Left cardiac atrium (tissue), 1 donor: ENCODE measurements around a stretch of chr4.

DNA sequence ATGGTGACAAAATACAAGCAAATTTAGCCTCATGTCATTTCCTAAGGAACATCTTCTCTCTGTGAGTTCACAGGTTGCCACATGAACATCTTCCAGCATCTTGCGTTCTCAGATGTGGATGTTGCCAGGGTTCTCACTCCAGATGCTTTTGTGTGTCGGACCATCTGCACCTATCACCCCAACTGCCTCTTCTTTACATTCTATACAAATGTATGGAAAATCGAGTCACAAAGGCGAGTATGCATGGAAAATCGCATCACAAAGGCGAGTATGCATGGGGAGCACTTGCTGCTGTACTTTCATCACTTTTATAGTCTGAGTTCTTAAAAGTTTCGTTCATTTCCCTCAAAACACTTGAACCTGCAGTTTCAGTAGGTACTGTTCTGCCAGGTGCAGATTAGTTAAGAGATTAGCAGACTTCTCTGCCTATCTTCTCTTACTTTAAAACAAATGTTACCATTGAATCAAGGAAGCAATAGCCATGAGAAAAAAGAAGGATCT lies 15.8 kb upstream of the F11 start:
- PRO-cap: no peak

DNA sequence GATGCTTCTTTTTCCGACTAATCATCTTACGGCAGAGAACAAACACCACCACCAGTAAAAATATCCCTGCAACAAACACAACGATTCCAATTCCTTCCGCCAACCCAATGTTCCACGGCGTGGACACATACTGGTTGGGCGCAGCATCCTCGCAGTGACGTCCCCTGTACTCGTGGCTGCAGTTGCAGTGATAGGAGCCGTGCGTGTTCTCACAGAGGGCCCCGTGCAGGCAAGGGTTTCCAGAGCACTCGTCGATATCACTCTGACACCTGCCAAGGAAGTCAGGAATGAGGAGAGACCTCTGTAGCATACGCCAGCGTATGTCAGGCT lies 41.5 kb upstream of the MTNR1A start:
- PRO-cap: no peak

GRCh38 chr4:186685602-186686148 lies 38.0 kb downstream of the FAT1 start:
- PRO-cap: no peak

- PRO-cap: no peak
These were observed 15.8 kb downstream of the FAT1 start for GRCh38 chr4:186707591-186708594.

DNA sequence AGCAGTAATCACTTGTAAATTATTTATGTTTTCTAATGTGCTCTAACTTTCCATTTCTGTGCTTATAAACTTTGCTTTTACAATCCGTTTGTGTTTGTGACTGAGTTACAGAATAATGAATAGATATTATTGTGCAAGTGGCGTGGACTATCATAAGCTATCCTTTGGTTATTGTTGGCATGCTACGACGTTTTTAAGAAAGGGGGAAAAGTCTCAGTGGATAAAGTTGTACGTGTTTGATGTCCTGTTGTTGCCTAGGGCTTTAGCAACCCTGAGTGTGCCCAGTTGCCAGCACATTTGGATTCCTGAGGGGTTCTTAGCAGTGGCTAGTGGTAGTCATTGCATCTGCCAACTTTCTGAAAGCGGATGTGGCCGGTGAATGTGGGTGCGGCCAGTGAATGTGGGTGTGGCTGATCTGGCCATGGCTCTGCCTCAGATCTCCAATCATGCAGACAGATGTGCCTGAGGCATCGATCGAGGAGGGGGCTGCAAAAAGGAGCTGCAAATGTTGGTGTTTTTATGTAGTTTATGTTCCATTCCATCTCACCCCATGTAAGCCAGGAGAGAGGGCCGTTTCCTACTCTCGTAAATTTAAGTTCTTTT lies 41.4 kb upstream of the FAT1 start:
- PRO-cap: no peak

DNA sequence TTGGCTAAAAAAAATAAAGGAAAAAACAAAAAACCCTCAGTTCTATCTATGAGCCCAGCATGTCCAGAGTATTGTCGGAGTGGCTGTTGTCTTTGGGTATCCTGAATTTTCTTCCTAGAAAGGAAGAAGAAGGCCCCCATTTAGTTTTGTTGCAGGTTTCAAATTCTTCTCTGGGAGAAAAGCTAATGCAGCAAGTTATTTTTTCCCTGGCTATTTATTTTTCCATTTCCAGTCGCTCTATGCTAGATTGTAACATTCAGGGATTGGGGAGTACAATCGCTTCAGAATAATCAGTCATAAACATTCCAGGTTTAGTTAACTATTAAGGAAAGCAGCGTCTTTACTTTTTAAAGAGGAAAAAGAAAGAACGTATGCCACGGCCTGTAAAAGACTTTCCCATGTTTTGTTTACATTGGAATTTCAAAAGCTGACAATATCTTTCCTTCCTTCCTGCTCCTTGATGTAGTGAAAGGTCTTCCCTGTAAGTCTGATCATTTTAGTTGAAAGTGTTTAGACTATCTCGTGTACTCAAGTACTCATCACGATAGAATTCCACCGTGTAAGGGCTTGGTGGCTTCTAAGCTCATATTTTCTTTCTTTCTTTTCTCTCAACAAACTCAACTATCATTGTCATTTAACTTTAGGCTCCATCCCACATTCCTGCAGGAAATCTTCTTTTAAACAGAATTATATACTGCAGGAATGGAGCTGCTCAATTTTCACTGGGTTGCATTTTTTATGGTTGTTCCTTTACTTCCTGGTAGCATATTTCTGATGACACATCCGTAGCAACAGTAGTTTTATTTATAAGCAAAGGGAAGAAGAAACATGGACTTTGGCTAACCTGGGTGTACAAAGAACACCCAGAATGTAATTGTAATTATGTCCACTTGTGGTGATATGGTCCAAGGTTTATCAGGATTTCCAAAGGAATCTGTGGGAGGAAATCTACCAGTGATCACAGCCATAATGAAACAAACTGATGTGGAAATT lies 213.0 kb upstream of the FAT1 start:
- PRO-cap: no peak

GRCh38 chr4:186940492-186940837 lies 216.8 kb upstream of the FAT1 start:
- PRO-cap: no peak

GRCh38 chr4:186946715-186946914 lies 223.0 kb upstream of the FAT1 start:
- PRO-cap: no peak

GRCh38 chr4:189739169-189739533 lies 201.5 kb upstream of the FRG1 start:
- PRO-cap: no peak

DNA sequence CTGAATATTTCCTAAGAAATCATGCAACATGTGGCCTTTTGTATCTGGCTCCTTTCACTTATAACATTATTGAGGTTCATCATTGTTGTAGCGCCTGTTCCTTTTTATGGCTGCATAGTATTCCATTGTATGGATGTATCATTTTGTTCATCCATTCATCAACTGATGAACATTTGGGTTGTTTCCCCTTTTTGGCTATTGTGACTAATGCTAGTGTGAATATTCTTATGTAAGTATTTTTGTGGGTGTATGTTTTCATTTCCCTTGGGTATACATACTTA lies 1.7 kb downstream of the FRG1 start:
- PRO-cap: no peak